Mesothelial cell of epicardium (in vitro differentiated cells): ENCODE results near the gene B4GALT1.

DNA sequence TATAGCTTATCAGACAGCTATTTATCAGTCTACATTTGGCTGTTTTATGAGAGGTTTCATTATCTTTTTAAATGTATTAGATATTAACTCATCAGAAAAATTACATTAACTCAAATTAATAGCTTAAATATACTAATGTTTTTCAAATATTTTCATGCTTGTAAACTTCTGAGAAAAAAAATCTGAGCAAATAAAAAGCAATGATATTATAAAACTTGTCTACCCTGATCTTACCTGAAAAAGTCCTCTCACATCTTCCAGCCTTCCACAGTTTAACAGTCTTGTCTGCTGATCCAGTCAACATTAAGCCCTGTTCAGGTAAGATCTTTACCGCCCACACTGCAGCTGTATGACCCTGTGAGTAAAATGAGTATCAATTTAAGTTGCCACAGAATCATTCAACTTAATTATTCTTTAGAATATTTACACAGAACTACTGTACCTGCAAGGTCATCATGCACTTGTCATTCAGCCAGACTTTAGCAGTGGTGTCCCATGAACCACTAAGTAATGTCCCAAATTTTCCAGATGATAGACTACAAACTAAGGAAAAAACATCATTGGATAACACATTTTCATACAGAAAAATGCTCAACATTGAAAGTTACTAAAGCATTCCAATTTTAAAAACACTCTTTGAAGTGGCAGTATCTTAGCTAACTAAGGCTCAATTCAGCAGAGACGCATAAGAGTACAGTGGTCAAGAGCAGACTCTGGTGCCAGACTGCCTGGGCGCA, 19.0 kb downstream of the PLAA start:
- PRO-cap: no peak

GRCh38 chr9:27192466-27192828, 83.4 kb downstream of the TEK start:
- PRO-cap: no peak

DNA sequence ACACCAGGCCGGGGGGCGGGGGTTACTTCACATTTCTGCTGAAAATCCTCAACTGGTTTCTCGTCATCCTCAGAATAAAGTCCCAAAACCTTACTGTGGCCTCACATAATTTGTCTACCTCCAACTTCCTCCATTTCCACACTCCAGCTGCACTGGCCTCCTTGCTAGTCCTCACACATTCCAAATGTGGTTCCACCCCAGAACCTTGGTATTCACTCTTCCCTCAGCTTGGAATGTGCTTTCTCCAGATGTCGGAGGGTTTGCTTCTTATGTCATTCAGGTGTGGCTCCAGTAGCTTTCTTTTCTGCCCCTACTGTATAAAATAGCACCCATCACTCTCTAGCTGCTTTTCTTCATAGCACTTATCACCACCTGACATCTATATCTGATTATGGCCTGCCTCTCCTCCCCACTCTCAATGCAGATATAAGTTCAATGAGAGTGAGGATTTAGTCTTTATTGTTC, 102.5 kb upstream of the IFNK start:
- PRO-cap: no peak

- PRO-cap: no peak
Measured at GRCh38 chr9:27865167-27865502, 291.9 kb upstream of the C9orf72 start.

- PRO-cap: no peak
Measured at GRCh38 chr9:30574883-30575327, 1361.5 kb upstream of the LINGO2 start.

DNA sequence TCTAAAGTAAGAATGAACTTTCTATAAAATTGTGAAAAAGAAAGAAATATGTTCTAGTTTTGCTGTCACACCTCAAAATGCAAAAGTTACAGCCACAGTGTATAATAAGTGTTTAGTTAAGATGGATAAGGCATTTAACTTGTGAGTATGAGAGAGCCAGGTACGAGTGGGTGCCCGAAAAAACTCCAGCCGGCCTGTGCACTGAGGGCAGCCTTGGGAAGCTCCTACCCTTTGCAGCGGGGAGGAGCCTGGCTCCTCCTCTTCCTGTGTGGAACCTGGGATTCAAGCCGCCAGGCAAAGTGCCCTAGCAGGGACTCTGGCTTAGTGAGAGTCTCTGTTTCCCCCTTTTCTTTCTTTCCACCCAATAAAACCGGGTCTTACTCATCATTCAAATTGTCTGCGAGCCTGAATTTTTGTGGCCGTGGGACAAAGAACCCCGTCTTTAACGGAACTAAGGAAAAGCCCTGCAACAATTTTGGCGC, 536.0 kb upstream of the ACO1 start:
- PRO-cap: no peak

DNA sequence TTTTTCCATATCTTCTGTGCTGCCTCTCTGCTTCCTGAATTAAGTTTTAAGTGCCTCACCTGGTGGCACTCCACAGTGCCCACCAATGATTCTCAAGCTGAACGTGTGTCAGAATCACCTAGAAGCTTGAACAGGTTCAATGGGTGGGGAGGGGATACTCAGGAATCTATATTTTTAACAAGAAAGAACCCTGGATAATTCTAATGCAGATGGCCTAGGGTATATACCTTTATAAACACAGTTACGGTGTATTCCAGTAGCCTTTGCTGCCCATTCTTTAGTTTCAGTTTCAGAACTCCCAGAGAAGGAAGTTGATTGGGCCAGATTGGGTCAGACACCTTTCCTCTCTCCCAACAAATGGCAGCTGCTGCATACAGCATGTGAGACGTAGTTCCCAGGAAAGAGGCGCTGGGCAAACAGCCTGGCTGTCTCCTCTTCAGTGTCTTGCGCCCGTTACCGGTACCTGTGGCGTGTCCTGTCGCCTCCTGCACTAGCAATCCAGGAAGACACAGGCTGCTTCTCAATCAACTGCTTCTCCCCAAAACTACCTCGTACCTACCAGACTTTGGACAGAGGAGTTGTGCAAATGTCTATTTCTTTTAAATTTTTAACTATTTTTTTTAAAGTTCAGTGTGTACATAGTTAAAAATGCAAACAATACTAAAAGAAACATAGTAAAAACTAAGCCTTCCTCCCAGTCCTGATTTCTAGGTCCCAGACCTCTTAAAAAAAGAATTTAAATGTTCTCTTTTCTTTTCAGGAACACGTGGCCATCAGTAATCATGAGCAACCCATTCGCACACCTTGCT, 20.5 kb downstream of the ACO1 start:
- PRO-cap: no peak

DNA sequence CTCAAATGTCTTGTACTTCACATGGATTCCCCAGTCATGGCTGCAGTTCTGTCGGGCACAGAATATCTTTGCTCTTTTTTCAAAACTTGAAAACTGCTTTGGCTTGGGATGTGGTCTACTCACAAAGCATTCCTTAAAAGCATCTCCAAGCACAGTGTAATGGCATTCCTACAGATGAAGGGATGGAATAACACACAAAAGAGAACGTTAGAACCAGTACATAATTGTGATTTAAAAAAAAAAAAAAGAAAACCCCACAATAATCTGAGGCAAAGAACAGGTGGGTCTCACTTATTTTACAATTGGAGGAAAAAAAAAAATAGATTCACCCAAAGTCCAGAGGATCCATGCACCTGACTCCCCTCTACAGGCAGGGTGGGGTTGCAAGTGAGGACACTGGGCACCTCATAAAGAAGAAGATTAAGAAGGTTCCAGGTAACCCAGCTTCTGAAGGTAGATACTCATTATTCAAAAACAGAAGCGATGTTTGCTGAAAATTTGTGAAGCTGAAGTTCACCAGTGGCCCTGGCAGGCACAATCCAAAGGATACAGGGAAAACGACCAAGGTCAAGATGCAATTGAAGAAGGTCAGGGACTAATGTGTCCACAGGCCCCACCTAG, 68.6 kb downstream of the RIGI start:
- PRO-cap: no peak

DNA sequence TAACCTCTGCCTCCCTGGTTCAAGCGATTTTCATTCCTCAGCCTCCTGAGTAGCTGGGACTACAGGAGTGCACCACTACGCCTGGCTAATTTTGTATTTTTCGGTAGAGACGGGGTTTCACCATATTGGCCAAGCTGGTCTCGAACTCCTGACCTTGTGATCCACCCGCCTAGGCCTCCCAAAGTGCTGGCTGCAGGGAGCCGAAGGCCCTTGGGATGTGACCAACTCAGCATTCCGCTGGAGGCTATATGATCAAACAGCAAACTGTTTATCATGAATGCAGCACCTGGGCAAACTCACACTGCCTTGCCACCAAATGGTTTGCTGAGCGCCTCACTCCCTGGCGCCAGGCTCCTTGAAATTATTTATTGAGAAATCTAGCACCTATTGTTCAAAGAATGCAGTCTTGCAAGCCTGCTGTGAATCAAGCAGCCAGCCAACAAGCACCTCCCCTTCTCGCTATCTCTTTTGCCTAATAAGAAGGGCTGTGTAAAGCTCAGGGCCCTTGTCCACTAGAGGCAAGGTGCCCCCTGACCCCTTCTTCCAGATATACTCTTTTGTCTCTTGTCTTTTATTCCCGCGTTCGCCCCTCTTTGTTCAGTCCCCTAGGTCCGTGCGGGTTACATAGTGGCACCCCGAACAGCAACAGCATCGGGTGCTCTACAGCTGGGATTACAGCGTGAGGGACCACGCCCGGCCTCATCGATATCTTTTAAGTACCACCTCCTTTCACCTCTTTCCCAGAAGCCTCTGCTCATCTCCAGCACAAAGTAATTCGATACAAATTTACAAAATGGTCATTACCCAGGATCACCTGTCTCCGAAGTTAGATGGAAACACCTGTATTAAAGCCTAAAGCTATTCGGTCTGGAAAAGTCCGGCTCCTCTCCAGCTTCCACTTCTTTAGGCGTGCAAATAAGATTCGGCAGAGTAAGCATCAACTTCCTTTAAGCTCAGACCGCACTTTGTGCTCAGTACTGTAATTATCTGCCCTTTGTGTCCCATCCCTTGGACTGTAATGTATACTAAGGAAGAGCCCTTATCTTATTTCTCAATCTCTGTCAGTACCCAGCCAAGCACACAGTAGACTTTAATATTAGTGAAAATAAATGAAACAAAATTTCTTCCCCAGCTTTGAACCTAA, 943 bp downstream of the RIGI start:
- PRO-cap: no peak

DNA sequence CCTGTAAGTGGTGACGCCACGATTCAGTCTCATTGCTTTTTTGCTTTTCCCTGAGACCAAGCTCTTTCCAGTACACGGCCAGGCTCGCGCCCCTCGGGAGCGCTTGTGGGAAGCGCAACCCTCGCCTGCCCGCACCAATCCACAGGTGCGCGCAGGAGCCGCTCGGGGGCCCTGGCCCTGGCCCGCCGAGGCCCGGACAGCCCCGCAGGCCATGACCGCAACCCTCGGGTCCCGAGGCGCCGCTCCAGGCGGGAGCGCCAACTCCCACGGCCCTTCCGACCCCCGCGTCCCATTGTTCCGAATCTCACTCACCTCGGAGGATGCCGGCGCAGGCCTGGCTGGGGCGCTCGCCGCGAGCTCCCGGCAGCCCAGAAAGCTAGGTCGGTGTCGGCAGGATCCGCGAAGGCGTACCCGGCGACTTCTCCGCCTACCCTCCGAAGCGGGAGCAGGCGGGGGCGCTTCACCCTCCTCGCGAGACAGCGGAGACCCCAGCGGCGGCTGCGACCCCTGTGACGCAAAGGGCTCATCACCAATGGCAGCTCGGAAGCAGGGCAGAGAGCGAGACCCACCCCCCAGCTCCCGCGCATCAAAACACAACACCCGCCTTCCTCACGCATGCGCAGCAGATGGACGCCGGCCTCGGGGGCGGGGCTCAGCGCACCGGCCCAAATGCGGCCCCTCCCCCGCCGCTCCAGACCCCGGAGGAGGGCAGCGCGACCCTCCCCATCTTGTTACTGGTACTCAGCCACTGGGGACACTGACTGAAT, 1.5 kb upstream of the SMIM27 start:
- PRO-cap: unidirectional peak, plus-strand start at position 68 of the sequence

DNA sequence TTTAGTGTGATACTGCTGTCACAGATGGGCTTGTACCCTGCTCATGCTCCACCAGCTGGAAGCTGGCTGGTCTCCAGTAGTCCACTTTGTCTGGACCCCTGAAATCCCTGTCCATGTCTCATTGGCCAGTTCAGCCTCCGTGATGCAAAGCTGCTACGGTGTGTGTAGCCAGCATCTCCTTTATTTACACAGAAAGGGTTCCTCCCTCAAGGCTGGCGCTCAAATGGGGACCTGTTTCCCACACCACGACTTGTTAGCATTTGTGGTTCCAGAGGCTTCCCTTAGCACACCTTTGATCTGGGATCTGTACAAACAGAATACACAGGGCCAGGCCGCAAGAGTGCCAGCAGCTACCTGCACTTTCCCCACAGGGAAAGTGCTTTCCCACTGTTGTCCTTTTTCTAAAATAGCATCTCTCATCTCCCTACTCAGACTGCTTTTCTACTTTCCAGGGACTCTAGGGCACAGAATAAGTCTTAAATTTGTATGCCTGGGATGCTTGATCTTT, 5.7 kb upstream of the SMU1 start:
- PRO-cap: no peak

GRCh38 chr9:33113043-33113630, 36.7 kb upstream of the SMU1 start:
- PRO-cap: no peak

DNA sequence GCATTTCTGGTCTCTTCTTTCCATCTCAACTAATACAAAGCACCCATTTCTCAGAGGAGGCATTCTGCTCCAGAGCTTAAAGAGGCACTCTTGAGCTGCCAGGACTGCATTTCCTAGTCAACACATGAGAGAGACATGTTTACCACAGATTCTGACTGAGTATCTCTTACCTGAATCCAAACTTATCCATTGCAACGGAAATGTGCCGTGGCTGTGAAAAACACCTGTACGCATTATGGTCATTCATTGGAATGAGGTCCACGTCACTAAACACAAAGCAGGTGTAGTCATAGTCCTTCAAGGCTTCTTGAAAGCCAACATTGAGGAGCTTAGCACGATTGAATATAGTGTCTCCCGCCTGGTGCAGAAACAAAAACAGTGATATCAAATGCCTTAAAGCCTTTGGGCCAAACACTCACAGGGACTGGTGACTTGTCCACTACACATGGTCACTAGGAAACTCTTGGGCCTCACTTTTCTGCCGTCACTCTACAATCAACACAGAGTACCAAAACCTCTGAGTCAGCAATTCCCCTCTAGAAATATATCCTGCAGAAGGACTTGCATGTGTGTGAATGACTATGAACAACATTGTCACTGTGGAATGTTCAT, 43.9 kb upstream of the SMU1 start:
- PRO-cap: no peak

GRCh38 chr9:33166714-33167741, at the start of gene B4GALT1:
B4GALT1 (minus strand) TSS chr9:33167336.
- PRO-cap: unidirectional peak, minus-strand start at chr9:33167186

DNA sequence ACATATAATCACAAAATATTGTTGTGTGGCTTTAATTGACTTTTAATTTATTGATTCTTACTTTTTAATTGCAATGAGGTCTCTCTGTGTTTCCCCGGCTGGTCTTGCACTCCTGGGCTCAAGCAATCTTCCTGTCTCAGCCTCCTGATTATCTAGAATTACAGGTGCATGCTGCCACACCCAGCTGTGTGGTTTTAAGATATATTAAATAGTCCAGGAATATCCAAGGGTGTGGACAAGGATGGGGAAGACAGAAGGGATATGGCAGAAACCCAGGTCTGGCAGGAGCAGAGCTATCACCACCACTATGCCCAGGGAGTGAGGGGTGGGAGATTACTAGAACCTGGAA, 30.9 kb upstream of the SPINK4 start:
- PRO-cap: no peak

GRCh38 chr9:33294517-33295266, 4.4 kb downstream of the NFX1 start:
- PRO-cap: no peak

DNA sequence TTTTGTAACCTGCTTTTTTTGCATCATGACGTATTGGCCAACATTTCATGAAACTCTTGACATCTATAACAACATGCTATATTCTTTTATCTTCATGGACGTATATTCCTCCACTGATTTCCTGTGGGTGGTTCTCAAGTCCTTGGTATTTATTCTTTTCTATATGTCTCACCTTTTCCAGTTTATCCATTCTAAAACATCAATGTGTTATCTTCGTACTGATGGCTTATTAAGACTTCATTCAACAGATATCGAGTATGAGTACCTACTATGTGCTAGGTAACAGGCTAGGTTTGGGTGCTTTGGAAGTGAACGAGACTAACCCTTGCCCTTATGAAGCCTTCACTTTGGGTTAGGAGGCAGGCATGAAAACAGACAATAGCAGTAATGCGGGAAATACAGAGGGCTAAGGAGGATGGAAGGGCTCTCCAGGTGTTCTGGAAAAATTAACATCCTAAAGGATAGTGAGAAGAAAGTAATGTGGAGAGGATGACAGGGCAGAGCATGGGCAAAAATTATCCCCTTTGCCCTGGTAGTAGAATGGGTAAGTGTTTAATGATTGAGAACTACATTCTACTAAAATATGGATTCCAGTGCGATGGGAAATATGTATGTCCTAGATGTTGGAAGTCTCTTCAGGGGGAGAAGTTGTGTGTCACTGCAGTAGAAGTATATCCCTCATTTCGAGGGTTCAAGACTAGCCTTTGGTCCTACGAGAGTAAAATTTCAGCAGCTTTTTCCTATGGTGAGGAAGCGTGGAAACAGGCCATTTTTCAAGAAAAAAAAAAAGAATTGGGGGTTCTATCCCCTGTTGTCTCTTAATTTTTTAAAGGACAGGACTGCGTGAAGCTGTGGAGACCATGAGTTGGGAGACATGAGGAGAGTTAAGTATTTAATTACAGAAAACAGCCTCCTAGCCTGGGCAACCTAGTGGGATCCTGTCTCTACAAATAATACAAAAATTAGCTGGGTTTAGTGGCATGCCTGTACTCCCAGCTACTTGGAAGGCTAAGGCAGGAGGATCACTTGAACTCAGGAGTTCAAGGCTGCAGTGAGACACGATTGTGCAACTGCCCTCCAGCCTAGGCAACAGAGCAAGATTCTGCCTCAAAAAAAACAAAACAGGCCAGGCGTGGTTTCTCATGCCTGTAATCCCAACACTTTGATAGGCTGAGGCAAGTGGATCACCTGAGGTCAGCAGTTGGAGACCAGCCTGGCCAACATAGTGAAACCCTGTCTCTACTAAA, 53.0 kb downstream of the AQP7 start:
- PRO-cap: no peak

- PRO-cap: no peak
Measured at GRCh38 chr9:33392541-33392889, 9.9 kb downstream of the AQP7 start.

DNA sequence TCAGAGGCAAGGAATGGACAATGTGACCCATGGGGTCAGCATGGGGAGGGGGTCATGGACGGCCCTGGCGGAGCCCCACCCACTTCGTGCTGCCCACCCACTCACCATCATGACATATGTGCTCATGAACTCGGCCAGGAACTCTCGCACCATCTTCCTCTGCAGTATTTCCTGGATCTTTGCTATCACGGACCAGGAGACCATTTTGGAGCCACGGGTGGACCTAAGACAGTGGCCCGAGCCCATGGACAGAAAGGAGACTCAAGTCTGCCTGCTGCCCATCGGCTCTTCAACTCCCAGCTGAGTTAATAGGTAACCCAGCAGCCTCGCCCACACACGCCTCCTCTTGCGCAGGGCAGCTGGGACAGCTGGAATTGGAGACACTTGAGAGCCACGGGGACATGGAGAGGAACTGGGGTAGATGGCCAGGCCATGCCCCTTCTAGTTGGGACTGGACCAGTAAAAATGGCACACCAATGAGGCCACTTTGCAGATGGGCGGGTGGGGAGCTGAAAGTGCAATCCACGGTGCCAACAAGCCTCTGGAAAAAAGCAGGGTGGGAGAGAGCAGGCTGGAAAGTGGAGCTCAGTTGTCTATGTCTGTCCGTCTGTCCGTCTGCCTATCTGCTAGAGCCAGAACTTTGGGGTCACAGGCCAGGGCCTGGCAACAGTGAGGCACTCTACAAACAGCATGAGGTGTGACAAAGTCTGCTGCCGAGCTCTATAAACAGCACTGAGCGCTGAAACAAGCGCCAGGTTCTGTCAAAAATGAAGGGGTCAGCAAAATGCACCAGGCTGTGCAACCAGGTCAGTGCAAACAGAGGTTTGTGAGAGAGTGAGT, 7.2 kb downstream of the AQP7 start:
- PRO-cap: no peak

- PRO-cap: no peak
Measured at GRCh38 chr9:33437031-33437470, 10.3 kb downstream of the AQP3 start.